Brain (tissue), 1 donor: ENCODE measurements around a stretch of chr9.

- RRBS: no CpG with 5 or more reads among the region's 52 CpGs
These were observed 45.4 kb downstream of the NACC2 start for GRCh38 chr9:136049549-136050134.

DNA sequence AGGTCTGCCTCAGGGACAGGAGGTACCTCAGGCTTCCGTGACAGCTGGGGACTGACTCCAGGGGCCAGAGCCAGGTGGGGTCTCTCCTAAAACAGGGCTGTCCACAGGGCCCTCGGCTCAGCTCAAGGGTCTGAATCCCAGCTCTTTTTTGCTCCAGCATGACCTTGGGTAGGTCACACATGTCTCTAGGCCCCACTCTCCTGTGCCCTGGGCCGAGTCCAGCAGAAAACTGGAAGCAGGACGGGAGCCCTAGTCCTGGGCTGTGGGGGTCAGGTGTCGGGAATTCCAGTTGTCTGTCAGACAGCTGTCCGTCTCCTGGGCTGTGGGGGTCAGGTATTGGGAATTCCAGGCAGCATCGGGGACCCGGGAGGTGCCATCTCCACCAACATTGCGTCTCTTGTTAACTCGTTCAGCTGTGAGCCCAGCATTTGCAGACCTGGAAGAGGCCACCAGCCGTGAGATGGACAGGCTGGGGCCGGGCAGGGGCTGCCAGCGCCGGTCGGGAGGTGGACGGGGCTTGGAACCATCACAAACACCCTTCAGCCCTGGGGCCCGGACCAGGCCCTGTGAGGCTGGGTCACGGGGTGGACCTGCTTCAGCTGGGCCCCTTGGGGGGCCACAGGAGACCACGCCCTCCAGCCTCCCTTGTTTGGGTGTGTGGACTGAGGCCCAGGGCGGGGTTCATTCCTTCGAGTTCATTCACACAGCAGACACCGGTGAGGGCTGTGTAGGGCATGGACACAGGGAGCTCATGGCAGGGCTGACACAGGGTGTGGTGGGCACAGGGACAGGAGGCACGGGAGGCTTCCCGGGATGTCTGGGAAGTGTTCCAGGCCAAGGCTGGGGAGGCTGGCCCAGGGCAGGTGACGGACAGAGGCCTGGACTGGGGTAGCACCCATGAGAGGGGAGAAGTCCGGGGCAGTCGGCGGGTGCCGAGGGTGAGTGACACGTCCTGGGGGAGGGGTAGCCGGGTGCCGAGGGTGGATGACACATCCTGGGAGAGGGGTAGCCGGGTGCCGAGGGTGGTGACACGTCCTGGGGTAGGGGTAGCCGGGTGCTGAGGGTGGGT is 9.1 kb downstream of the DNLZ start:
- RRBS: 41% methylated on average over 16 of the region's 36 CpGs

DNA sequence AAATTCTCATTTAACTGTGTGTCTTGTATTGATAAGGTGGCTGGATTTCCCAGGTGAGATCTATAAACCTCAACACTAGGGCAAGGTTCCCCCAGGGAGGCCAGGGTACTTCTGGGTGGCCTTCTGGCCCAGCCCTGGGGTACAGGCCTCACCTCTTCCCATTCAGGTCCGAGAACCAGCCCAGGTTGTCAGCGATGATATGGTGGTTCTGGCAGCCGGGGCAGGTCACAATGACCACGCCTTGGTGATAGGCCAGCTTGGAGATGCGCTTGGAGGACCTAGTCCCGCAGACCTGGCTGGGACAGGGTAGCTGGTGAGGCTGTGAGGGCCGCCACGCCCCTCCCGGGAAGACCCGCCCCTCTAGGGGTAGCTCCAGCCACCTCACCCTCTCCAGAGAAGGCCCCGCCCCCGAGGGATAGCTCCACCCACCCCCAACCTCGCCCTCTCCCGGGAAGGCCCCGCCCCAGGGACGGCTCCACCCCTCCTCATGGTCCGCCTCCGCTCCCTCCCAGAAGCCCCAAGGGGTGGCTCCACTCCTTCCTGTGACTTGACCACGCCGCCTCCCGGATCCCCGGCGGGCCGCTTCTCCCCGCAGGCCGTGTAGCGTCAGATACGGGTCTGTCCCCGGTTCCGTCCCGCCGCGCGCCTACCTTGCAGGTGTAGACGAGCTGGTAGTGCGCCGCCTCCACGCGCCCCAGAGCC is 556 bp downstream of the DNLZ start:
- RRBS: 7% methylated on average over 25 of the region's 39 CpGs

DNA sequence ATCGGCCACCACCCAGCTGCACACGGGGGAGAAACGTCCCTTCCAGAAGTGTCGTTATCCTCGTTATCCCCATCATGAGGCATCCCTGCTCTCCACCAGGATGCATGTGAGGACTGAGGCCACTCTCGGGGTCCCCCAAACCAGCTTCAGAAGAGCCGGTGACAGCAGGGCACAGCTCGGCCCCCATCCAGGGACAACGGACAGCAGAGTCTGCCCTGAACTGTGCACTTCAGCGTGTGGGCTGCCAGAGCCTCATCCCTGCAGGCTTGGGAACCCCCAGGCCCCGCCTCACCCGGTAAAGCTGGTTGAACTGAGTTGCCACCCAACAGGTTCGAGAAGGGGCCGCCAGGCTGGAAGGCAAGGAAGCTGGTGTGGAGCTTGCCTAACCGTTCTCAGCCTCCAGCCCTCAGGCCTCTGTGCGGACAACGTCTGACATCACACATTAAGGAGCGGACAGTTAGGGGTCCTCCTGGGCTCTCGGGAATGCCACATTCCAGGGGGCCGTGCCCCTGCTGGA is 742 bp upstream of the CARD9 start:
- RRBS: no CpG with 5 or more reads among the region's 20 CpGs

- RRBS: 96% methylated on average over 2 of the region's 25 CpGs
These were observed 20.1 kb upstream of the INPP5E start for GRCh38 chr9:136459666-136460159.

GRCh38 chr9:136469975-136470528 is 12.8 kb downstream of the SEC16A start:
- RRBS: no CpG with 5 or more reads among the region's 19 CpGs

DNA sequence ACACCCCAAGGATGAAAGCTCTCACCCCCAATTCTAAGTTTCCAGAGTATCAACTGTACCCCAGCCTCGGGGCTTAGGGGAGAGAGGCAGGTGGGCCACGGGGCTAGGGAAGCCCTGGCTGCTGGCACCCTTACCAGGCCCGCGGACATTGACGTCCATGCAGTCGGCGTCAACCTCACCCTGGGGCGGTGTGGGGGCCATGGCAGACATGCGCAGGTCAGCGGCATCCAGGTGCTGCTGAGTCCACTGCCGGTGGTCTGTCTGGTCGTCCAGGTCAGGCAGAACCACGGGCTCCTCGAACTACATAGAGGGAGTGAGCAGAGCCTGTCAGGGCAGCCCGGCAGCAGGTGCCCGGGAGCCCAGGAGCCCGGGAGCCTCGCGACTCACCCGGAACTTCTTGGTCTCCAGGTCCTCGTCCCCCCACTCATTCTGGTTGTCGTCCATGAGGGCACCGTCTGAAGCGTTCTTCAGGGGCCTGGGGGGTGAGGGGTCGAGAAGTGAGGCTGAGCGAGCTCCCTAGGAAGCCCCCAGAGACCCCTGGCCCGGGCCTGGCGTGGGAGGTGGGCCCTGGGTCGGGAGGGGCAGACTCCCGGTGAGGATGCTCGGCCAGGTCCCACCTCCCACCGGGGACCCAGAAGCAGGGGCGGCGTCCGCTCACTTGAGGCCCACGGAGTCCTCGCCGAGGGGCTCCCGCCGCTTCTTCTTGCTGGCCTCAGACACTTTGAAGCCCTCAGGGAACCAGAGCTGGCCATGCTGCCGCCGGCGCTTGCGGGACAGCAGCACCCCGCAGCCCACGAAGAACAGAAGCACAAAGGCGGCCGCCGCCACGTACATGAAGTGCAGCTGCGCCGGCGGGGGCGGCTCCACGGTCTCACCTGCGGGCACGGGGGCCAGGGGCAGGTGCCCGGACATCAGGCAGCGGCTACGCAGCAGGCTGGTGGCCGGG is 19.0 kb upstream of the SEC16A start:
- RRBS: 85% methylated on average over 26 of the region's 61 CpGs

- RRBS: 79% methylated on average over 6 of the region's 38 CpGs
These were observed 22.6 kb upstream of the SEC16A start for GRCh38 chr9:136505347-136505860.

- RRBS: 28% methylated on average over 20 of the region's 53 CpGs
These were observed 14.4 kb downstream of the NOTCH1 start for GRCh38 chr9:136531066-136532231.

GRCh38 chr9:136538347-136539225 is 7.3 kb downstream of the NOTCH1 start:
- RRBS: 35% methylated on average over 13 of the region's 36 CpGs

DNA sequence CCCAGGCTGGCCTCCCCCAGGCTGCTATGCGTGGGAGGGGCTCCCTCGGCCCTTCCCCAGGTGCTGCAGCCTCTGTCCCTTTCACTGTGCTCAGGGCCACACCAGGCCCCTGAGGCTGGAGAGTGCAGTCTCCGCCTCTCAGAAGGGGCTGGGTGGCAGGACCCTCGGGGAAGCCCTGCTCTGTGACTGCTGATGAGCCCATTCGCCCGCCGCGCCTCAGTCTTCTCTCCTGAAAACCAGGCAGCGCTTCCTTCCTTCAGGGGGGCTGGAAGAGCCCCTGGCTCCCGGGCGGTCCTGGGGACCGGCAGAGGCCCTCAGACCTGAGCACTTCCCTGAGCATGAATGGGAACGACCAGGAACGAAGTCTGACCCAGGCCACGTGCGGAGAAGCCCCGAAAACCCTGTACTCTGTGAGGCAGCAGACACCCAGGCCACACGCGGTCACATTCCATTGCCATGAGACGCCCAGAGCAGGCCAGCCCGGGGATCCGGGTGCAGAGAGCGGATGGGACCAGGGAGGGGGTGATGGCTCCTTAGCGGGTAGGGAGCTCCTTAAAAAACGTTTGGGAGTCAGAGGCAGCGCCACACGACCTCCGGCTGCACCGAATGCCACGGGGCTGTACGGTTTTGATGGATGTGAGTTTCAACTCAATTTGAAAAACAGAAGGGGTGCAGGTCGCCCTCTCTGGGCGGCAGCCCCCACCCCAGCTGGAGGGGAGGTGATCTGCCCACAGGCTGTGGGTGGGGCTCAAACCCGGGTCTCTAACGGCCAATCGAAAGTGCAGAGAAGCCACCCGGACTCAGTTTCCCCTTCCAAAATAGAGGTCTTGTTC is 22.1 kb upstream of the NOTCH1 start:
- RRBS: 75% methylated on average over 7 of the region's 37 CpGs

GRCh38 chr9:136586982-136587651 is 41.3 kb upstream of the NOTCH1 start:
- RRBS: 10% methylated on average over 7 of the region's 30 CpGs

DNA sequence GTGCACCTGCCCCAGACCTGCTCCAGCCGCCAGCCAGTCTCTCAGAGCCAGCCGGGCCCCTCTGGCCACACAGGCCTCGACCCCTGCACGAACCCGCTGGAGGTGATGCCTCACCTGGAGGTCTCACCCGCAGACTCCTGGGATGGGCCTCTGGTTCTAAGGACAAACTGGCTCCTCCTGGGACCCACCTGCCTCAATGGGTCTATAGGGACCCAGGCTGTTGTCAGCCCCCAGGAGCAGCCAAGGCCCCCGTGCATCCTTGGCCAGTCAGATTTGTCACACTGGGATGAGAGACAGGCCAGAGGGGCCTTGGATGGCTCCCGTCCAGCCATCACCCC is 38.1 kb upstream of the EGFL7 start:
- RRBS: no CpG with 5 or more reads among the region's 8 CpGs

- RRBS: no CpG with 5 or more reads among the region's 11 CpGs
These were observed 36.1 kb upstream of the EGFL7 start for GRCh38 chr9:136626609-136627023.

- RRBS: 76% methylated on average over 10 of the region's 34 CpGs
These were observed 4.4 kb upstream of the EGFL7 start for GRCh38 chr9:136658057-136658987.

DNA sequence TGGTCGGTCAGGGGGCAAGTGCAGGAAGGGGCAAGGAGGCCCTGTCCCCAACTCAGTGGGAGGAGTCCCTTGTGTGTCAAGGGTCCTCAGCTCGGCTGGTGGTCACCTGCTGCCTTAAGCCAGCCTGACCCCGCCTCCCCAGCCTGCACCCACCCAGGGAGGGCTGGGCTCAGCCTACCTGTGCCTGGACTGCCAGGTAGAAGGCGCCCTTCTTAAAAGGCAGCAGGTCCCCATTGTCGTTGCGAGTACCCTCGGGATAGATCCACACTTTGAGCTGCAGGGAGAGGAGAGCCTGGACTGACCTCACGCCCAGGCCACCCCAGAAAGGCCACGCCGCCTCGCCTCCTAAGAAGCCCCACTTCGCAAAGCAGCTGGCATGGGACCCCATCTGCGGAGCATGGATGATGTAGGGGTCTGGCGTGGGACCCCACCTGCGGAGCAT is 10.8 kb downstream of the AGPAT2 start:
- RRBS: no CpG with 5 or more reads among the region's 15 CpGs

DNA sequence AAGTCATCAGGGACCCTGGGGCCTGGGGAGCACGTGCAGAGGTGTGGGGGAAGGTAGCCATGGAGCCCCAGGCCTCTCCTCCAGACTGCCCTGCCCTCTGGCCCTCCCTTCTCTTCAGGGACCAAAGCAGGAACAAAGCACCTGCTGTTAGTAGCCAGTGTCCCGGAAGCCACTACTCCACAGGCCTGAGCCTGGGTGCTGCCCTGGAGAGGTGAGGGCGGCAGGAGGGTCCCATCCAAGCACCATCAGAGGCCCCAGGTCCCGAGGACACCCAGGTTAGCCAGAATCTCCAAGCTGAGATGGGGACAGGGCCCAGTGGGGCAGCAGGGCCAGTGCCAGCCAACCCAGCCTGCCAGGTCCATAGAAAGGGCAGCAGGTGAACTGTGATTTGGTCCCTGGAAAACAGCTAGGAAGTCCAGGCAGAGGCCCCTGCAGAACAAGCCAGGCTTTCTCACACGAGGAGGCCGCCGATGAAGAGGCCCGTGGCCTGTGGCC is 2.2 kb downstream of the AGPAT2 start:
- RRBS: no CpG with 5 or more reads among the region's 8 CpGs

- RRBS: 34% methylated on average over 4 of the region's 16 CpGs
These were observed 1.2 kb downstream of the DIPK1B start for GRCh38 chr9:136713405-136714094.

DNA sequence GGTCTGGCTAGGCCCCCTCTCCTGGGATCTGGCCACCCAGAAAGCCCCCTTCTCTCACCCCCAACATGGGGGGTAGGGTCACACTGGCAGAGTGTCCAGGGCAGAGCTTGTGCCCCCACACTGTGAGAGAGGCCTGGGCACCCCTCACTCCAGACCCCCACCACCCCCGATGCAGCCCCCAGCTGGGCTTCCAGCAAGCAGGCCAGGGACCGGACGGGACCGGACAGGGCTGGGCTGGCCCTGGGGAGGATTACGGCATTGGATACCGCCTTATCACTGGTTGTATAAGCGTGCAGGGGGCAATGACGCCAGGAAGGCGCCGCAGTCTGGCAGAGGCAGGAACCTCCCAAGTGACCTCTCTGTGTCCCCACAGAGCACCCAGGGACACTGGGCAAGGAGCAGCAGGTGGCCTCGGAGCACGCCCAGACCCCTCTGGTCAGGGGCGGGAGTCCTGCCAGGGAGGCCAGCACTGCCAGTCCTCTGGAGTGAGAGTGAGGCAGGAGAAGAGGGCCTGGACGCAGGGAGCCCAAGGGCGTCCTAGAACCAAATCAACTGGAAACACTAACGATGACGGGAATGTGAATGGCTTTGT is 693 bp upstream of the LCN15 start:
- RRBS: no CpG with 5 or more reads among the region's 17 CpGs

DNA sequence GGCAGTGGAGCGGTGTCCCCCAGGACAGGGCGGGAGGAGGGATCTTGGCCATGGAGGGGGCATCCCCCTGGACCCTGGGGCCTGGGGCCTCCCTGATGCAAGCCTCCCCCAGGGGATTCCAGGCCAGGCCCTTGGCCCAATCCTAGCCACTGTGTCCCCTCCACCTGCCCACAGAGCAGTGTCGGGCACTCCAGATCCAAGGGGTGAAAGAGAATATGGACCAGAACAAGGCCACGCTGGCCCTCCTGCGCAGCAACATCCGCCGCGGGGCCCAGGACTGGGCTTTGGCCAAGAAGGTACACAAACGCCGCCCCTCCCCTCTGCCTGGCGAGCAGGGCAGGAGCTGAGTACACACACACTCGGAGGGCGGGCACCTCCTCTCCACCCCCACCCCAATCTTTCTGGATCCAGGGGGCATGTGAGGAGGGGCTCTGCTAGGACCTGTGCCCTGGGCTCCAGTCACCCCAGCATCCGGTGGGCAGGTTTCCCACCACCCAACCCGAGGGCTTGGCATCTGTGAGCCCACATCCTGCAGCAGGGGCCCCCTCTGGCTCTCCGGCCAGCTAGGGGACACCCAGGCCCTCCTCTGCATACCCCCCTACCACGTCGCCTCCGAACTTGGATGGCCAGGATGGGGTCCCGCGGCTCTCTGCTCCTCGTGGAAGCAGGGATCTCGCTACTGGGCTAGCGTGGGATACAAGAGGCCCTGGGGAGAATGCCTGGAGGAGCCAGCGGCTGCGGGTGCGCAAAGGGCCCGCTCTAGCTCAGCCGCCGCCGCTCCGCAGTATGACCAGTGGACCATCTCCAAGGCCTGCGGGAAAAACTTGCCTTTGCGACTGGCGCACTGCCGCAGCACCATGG is 3.0 kb downstream of the CCDC183 start:
- RRBS: 14% methylated on average over 3 of the region's 36 CpGs